Body of pancreas (tissue), 2 donors: ENCODE results near the gene ITPRIPL1.

- PRO-cap: no peak
- RAMPAGE, long total RNA, 2 experiments: no peak in any of the 2 experiments
Observed at GRCh38 chr2:96146647-96147471, 1.6 kb upstream of the DUSP2 start.

DNA sequence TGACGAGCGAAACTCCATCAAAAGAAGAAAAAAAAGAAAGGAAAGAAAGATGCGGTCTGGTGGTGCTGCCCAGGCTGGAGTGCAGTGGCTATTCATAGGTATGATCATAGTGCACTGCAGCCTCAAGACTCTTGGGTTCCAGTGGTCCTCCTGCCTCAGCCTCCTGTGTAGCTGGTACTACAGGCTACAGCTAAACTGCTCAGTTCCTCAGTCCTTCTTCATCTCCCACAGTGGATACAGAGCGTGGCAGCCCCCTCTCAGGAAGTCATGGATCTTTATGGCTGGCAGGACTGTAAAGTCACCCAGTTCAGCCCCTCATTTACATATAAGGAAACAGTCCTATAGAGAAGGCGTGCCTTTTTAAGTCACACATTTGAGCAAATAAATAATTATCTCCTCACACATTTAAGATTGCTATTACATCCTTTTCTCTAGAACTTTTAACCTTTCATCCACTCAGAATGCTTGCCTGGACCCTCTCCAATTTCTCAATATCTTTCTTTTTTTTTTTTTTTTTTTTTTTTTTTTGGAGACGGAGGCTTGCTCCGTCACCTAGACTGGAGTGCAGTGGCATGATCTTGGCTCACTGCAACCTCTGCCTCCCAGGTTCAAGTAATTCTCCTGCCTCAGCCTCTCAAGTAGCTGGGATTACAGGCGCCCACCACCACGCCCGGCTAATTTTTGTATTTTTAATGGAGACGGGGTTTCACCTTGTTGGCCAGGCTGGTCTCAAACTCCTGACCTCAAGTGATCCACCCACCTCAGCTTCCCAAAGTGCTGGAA lies 20.9 kb downstream of the TMEM127 start:
- PRO-cap: no peak
- RAMPAGE, long total RNA, 2 experiments: no peak in any of the 2 experiments

DNA sequence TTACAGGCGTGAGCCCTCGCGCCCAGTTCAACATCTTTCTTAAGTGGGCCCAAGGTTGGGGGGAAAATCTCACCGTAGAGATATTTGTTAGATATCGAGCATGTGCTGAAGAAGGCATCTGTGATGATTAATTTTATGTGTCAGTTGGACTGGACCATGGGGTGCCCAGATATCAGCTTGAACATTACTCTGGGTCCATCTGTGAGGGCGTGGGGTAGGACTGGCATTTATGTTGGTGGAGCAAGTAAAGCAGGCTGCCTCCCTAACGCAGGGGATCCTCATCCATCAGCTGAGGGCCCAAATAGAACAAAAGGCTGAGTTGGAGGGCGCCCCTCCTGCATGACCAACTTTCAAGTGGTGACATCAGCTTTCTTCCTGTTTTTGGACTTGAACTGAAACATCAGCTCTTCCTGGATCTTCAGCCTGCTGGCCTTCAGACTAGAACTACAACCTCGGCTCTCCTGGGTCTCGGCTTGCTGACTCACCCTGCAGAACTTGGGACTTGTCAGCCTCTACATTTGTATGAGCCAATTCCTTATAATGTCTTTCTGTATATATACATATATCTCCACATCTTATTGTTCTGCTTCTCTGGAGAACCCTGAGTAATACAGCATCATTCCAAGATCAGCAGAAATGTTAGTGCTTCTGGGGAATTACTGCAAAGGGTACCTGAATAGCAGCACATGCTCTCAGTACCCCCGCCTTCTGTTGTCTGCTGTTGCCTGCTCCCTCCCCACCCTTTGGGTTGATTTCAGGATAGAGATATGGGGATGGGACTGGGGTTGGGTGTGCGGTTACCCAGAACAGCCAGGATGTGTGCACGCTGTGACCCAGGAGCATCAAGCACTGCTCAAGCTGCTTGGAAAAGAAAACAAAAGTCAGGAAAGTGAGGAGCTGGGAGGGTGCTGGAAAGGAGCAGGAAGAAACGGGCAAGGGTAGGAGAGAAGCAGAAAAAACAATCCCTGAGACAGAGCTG lies 20.0 kb downstream of the TMEM127 start:
- PRO-cap: no peak
- RAMPAGE, long total RNA, 2 experiments: no peak in any of the 2 experiments

DNA sequence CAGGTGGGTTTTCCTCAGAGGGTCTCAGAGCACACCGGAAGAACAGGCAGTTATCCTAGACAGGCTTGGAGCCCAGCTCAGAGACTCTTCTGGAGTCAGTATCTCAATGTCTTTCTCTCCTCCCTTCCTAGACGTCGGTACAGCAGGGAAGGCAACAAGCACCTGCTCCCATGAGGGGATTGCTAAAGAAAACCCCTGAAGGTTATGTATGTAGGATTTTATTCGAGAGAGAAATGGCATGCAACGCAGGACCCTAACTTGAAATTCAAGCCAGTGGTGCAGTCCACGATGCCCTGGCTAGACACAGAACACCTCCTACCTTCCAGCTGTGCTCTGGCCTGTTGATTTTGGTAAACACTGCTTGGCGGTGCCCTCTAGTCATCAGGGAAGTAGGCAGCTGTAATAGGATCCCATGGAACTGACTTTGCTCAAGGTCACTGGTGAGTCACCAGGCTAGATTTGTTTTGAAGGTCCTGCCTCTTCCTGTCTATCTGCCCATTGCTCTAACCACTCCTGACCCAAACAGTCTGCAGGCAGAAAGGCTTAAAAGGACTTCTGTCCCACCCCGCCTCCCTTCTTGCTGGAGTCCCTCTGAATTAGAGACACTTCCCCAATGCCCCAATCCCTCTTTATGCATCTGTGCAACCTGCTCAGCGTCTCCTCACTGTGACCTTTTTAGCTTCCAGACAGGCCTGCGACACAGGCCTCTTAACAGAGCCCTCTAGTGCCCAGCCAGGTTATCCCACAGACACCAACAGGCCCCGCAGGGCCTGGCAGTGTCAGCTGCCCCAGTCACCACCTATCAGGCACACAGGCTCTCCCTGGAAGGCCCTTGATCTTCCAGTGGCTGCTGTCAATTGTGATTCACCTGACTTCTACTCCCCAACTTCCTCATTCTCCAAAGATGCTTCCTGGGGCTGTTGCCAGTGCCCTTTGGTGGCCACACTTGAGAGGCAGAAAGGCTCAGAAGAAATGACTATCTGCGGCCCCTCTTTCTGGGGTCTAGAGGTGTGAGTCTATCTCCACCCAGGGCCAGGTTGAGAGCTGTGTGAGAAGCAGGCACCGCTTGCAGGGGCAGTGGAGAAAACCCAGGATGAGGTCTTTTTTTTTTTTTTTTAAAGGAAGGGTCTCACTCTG lies 5.3 kb downstream of the TMEM127 start:
- PRO-cap: bidirectional peak, plus-strand start at position 525 of the sequence, minus-strand start at position 349 of the sequence
- RAMPAGE, long total RNA, 2 experiments: no peak in any of the 2 experiments

DNA sequence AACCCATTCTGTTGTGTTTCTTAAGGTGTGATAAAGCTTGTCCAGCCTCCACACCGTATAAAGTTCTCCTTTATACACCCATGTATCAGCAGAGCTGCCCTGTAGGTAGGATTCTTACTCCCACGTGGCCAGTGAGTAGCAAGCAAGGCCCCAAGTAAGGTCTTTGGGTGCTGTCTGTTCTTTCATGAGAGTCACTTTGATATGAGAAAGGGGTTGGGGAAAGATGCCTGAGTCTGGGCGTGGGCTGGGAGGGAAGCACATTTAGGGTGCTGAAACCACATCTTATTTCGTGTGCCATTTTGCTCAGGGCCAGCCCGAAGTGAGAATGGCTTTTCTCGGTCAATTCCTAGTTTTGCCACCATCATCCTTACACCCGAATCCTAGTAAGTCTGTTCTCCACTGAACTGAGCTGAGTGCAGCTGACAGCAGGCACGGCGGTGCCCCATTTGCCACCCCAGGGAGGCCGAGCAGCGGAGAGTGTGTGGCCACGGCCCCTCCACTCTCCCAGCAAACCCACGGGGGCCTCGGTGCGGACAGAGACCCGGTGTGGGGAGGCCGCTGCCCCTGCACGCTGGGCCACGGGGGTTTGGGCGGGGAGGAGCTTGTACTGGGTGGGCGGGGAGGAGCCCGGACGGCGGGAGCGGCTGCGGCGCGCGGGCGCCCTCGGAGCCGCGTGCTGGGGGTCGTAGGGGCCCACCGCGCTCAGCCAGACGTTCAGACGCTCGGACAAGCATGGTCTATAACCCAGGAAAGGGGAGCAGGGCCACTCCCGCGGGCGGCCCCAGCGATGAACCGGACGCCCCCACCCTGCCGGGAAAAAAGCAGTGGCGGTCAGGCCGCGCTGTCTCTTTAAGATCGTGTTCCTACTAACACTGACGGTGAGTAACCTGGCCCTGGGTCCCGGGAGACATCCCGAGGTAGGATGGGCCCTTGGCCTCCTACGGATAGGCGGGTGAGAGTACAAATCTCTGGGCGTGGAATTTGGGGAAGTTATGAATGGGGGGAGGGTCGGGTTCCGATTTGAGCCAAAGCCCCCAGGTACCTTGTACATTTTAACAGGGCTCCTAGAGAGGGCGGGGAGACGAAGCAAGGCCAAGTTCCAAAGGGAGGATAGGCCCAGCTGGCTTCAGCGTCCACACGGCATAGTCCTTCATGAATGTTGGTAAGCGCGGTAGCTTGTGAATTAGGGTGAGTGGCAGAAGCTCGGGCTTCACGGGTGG lies at the start of gene ITPRIPL1:
Gene ITPRIPL1, plus strand, starts transcription at position 630 of the 1,220 bp plus-strand sequence.
- PRO-cap: unidirectional peak, plus-strand start at position 612 of the sequence
- RAMPAGE, long total RNA, 2 experiments: start-site peak on the plus strand in 2 of 2 experiments, centred at positions 632 to 635 of the sequence, 5 to 7 reads per replicate

DNA sequence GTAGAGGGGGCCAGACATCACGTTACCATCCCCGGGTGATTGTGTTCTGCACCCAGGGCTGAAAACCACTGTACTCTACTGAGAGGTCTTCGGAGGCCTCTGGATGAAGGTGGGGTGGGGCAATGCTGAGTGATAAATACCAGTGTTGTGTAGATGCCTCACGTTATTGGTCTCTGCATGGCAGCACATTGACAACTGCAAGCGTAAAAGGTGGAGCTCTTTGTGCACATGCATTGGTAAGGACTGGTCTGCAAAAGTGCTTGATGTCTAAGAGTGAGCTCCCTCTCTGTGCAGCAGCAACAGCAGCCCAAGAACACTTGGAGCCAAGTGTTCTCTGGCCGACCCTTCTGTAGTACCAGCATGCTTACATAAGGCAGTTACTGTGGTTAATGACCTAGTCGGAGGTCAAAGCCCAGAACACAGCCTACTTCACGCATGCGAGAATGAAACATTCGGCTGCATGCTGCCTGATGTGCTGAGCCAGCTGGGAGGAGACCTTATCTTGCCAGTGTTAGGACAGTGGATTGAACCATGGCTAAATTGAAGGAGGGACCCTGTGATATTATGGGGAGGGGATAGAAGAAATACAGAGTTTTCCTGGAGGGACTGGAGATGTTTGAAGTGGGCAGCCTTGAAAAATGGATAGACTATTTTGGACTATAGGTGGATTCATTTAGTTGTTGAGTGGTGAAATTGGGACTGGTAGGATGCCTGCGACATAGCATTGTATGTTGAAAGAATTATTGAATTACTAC lies 21.3 kb downstream of the NCAPH start:
- PRO-cap: no peak
- RAMPAGE, long total RNA, 2 experiments: no peak in any of the 2 experiments

- PRO-cap: no peak
- RAMPAGE, long total RNA, 2 experiments: no peak in any of the 2 experiments
Observed at GRCh38 chr2:96526821-96527984, 9.3 kb upstream of the ARID5A start.

DNA sequence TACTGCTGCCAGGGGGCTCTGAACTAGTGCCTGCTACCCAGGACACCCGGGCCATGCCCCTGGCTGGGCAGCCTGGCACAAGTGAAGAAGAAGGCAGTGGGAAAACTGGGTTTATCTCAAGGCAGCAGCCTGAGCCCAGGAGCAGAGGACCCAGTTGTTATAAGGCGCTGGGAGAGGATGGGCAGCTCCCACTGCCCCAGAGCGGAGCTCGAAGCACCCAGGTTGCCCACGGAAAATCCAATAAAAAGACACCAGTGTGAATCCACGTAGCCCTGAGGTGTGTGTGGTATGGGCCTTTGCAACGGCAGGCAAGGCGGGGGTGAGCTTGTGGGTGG lies 15.8 kb downstream of the ARID5A start:
- PRO-cap: no peak
- RAMPAGE, long total RNA, 2 experiments: no peak in any of the 2 experiments

DNA sequence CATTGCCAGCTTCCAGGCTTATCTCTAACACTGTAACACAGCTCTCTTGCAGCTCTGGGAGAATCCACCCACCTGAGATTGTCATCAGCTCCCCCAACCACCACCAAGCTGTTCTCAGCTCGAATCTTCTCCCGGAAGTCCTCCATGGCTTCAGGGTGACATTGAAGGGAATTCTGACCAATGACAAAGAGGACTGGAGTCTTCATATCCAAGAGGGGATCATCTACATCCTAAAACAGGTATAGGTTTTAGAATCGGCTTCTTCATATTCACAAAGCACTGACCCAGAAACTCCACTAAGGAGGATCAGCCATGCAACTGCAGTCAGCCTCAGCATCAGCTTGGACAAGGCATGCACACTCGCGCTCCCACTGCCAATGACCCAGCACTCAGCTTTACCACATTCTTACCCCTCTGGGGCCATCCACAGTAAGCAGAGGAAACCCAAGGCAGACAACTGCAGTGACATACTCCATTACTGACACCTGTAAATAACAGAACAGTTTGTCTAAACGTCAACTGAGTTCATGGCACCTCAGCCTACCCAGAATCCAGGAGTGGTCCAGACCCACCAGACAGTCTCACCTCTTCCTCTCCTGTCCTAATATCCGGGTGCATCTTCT lies 27.3 kb downstream of the KANSL3 start:
- PRO-cap: no peak
- RAMPAGE, long total RNA, 2 experiments: no peak in any of the 2 experiments

DNA sequence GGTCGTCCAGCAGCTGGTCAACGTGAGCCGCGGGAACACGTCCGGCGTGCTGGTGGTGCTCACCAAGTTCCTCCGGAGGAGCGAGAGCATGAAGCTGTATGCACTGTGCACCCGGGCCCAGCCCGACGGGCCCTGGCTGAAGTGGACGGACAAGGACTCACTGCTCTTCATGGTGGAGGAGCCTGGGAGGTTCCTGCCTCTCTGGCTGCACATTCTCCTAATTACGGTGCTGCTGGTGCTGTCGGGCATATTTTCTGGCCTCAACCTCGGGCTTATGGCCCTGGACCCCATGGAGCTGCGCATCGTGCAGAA lies 598 bp downstream of the CNNM4 start:
- PRO-cap: no peak
- RAMPAGE, long total RNA, 2 experiments: no peak in any of the 2 experiments

- PRO-cap: no peak
- RAMPAGE, long total RNA, 2 experiments: no peak in any of the 2 experiments
Observed at GRCh38 chr2:96761656-96762332, 1.1 kb downstream of the CNNM4 start.

DNA sequence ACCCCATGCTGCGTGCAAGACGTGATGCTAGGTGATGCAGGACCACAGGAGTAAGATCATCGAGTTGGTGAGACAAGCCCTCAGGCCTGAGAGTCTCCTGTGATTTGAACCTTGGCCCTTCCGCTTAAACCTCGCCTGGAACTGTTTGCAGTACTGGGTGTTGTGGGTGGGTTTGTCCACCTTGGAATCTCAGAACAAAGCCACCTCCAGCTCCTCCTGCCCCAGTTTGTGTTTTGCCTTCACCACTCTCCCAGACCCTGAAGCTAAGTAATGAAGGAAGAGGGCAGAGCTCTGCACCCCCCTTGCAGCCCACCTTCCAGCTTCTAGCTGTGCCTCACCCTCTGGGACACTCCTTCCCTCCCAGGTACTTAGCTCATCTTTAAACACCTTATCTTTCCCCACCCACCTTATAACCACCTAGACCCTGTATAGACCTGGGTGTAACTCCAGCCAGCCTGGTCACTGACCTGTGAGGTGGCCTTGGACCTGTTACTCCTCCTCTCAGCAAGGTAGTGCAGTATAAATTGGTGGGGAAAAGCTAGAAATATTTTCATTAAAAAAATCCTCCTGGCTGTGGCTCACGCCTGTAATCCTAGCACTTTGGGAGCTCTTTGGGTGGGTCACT lies 6.6 kb downstream of the CNNM4 start:
- PRO-cap: no peak
- RAMPAGE, long total RNA, 2 experiments: no peak in any of the 2 experiments

GRCh38 chr2:96819194-96819693 lies 3.2 kb downstream of the CNNM3 start:
- PRO-cap: bidirectional peak, plus-strand start at chr2:96819490, minus-strand start at chr2:96819349
- RAMPAGE, long total RNA, 2 experiments: no peak in any of the 2 experiments

DNA sequence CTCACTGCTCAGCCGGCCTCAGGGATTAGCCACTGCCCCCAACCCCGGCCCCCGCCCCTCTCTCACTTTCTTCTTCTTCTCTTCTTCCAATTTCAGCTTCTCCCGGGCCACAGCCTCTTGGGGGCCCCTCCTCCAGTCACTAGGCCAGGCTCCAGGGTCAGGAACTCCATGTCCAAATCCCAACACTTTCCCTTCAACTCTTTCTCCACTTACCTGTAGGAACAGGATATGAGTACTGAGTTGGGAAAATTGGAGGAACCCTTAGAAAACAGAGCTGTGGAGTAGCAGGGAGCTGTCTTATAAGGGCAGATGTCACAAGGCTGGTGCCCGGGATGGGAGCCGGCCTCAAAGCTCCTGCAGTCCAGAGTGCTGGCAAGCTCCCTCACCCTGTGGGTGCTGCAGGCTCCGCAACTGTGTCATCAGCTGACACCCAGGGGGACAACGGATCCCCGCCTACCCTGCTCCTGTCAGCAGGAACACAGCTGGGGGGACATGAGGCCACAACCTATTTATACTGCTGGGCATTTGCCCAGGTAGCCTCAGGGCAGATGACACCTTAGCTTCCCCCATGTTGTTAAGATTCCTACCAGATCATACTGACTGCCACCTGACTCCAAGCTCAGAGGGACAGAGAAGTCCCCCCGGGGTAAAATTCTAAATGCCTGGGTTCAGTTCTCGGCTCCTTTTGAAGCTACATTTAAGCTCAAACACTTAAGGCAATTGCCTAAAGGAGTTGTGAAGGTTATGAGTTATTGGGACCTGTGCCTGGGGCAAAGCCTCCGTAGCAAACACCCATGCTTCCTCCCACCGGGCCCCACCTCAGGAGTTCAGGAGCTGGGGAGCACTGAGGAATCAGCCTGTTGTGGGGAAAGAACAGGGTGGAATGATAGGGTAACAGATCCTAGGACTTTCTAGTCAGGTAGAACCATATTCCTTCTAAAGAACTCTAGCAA lies 1.2 kb downstream of the ANKRD23 start:
- PRO-cap: no peak
- RAMPAGE, long total RNA, 2 experiments: start-site peak on the minus strand in 1 of 2 experiments, centred at position 379 of the sequence, 23 reads per replicate

- PRO-cap: bidirectional peak, plus-strand start at chr2:96868667, minus-strand start at chr2:96868663; bidirectional peak, plus-strand start at chr2:96868857, minus-strand start at chr2:96868835
- RAMPAGE, long total RNA, 2 experiments: start-site peak on the minus strand in 1 of 2 experiments, at chr2:96868533-96868603 at its widest, 8 reads per replicate
Observed at GRCh38 chr2:96868449-96868873, 1.4 kb downstream of the SEMA4C start.

DNA sequence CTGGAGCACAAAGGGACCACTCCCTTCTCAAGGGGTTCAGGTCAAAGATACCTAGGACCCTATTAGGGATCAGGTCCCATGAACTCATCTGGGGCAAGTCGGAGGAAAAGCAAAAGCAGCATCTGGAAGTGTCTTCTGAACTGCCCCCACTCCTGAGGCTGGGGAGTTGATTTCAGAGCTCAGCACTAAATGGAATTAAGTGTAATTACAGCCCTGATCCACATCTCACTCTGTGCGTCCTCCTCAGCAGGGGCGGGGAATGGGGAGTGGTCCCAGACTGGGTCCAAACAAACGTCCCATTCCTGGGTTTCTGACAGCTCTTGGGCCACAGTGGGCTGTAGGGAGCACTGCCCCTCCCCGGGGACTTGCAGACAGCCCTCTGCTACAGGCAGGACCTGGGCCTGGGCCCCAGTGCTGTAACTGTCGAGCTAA lies 5.5 kb upstream of the SEMA4C start:
- PRO-cap: no peak
- RAMPAGE, long total RNA, 2 experiments: no peak in any of the 2 experiments

- PRO-cap: no peak
- RAMPAGE, long total RNA, 2 experiments: no peak in any of the 2 experiments
Observed at GRCh38 chr2:96891486-96892097, 21.7 kb upstream of the SEMA4C start.

DNA sequence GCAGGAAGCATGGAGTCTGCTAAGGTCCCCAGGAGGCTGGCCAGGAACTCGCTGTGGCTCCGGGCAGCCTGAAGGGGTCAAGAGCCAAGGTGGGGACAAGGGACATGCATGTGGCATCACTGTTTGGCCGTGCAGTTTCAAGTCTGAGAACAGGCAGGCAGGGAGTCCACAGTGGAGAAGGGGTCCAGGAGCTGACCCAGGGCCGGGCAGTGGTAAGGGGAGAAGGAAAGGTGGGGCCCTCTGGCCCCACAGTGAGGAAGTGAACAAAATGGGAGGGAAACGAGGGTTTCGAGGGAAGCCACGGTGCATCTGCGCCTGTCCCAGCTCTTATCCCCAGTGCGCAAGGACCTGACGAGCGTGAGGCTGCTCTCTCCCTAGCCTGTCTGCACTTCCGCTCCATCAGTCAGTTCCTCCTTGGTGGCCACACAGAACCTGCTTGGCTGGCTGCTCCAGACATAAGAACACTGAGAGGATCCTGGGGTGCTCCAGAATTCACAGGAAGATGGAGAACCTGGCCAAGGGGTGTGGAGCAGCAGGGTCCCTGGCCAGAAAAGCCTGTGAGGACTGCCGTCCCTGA lies 43.5 kb upstream of the SEMA4C start:
- PRO-cap: no peak
- RAMPAGE, long total RNA, 2 experiments: no peak in any of the 2 experiments

GRCh38 chr2:96913824-96914360 lies 44.0 kb upstream of the SEMA4C start:
- PRO-cap: no peak
- RAMPAGE, long total RNA, 2 experiments: no peak in any of the 2 experiments

DNA sequence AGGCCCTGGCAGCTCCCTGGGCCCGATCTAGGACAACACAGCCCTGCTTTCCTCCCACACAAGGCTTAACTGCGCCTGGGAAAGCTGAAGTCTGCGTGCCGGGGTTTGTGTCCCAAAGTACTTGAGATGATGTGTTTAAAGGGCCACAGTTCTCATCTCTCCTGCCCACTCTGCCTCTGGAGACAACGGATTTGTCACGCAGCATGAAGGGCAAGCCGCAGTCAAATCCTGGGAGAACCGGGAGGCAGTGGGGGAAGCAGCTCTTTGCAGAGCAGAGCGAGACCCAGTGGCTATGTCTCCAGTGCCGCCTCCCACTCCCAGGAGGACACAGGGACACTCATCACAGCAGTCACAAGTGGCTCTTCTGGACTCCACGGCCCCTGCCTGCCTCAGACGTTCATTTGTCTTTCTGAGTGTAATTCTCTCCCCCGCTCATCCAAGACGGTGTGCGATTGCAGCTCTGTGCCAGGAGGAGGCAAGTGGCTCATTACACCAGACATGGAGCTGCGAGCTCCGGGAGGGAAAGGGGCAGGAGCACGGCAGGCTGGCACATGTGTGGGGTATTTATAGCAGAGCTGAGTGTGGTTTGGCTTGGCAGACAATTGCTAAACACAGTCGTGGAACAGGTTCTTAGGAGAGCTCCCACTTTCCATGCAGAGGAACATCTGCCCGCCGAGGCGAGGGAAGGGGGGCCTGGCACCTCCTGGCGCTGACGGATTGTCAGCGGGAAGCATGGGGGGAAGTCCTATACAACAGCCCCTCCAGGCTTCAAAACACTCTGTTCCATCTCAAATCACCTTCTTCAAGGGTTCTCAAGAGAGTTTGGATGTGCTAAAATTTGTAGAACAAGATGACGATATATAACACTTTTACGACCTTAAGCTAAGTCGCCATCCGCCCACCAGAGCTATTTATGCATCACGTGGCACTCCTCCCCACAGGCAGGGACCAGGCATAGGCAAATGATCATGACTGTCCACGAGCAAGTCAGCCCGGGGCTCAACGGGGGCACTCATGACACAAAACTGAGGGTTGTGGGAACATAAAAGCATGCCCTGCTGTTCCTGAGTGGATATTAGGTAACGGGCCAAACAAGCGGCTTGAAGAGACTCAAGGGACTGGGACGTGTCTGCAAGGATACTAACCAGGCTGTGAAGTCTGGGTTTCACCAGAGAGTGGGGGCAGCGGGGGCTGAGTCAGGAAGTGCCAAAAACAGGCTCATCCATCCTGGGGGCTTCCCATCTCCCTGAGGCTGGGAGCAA lies 58.0 kb upstream of the SEMA4C start:
- PRO-cap: no peak
- RAMPAGE, long total RNA, 2 experiments: no peak in any of the 2 experiments